Neuron (in vitro differentiated cells): ENCODE data around the genes DEXI and PRM3.

- PRO-cap, result no peak
Measured at GRCh38 chr16:9111695-9113162, 20.8 kb downstream of the HAPSTR1 start.

- PRO-cap, result no peak
Measured at GRCh38 chr16:9116508-9117493, 25.4 kb downstream of the HAPSTR1 start.

- PRO-cap, result no peak
Measured at GRCh38 chr16:9122618-9123301, 31.3 kb downstream of the HAPSTR1 start.

- PRO-cap, result no peak
Measured at GRCh38 chr16:10045849-10046161, 136.4 kb downstream of the GRIN2A start.

DNA sequence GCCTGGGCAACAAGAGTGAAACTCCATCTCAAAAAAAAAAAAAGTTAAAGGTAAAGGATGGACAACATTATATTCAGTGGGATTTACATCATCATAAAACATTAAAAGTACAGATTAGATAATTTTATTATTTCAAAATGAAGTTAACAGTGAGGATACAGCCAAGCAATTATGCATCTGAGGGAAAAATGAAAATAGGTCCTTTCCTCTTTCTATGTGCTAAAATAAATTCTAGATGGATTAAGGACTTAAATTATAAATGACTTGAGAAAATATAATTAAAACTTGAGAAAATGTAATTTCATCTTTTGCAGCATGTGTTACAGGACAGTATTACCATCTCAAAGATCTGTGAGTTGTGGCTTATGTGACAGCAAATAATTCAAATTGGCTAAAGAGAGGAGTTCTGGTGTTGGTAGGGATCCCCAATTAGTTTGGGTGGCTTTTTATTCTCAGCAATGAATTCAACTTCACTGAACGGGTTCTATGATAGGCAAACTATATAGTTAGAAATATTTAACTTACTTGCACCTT is 40.1 kb downstream of the ATF7IP2 start:
- PRO-cap, result no peak

DNA sequence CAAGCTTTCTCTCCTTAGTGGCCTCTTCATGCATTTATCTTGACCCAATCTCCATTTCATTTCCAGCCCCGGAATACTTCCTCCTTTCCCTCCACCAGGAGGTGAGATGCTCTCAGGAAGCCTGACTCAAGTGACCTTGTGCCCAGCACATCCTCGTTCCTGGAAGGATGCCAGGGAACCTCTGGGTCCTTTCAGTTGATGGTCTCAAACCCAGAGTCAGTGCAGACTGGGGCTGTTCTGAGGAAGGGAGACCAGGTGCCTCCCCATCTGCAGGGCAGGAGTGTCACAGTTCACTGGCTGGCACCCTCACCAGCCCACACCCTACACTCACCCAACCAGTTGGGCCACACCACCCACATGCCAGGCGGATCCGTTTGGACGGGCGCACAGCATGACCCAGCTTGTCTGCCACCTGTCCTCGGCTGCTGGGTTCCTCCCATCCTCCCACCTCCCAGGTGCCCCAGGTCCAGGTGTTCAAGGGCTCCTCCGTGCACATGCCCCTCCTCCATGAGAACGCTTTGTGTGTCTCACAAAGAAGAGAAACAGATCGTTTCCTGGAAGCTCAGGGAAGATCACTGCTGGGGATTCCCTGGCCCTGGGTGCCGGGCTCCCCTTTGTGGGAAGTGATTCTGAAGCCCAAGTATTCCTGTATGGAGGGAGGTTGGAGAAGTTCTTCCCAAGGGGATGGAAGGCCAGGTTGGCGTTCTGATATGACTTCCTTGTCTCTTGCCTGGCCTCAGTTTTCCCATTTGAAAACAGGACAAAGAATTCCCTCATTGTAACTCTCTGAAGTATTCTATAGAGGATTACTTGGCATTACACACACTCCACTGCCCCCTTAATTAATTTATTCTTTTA is 14.2 kb upstream of the EMP2 start:
- PRO-cap, result no peak

DNA sequence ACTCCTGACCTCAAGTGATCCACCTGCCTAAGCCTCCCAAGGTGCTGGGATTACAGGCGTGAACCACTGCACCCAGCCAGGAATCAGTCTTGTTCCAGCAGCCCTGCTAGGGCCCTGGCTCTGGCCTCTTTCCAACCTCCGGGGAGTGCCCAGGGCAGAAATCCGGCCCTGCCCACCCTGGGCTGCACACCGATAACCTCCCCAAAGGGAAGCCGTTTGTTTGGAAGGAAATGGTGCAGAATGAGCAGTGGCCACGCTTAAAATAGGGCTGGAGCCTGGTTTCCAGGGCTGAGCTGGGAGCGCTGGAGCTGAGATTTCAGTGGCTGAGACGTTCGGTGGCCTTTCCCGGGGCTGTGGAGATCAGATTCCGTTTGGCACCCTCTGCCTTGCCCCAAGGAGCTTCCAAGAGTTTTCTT is 17.8 kb upstream of the EMP2 start:
- PRO-cap, result no peak

DNA sequence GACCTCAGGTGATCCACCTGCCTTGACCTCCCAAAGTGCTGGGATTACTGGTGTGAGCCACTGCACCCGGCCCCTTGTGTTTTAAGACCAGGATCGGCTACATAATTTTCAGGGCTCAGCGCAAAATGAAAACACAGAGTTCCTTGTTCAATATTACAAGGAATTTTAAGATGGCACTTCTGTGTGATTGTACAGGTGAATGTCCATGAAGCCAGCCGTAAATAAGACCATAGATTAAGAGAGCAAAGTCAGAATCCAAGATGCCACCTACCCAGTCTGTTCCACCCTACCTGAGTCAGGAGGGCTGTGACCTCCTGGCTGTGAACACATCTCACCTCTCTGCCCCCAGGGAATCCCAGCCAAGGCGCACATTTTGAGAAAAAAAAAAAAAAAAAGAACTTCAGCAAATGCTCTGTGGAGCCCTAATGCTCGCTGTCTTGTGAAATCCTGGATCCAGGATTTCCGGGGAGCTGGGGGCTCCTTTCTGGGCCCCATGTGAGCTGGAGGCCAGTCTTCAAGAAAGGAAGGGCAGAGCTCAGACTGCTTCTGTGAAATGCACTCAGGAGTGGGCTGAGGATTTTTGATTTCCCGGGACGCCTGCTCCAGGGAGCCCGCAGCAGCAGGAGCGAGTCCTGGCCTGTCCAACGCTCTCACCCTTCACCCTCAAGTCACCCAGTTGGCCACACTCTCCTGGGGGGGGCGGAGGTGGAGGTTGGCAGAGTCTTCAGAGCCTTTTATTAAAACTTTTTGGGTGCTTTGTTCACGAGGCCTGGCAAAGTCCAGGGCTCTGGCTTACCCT is 35.9 kb upstream of the EMP2 start:
- PRO-cap, result no peak

DNA sequence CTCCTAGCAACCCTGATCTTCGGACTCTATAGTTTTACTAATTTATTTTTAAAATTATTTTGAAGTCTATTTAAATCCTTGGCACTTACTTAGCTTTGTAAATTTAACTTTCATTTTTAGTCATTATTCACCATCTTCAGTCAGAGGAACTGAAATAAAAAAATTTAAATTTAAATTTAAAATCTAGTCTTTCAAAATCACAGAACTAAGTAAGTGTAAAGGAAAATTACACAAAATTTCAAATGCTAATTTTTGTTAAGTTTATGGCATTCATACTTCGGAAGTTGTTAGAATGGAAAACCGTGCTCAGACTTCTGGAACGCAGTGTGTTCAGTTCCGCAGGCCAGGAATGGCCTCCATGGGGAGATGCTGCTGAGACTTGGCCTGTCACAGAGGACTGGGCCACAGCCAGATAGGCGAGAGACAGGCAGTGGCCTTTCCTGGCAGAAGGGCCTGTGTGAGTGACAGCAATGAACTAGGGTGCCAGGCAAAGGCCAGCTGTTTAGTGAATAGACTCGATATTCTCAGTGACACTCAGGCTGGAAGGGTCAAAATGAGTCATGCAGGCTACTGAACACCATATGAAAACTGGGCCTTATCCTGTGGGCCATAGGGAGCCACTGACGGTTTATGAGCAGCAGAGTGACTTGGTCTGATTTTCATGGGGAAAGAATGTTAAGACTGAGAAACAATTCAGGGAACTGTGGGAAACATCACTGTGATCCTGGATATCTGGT is 5.5 kb upstream of the NUBP1 start:
- PRO-cap, result no peak

GRCh38 chr16:10866135-10866766 is 10.8 kb upstream of the CIITA start:
- PRO-cap, result no peak

- PRO-cap, result unidirectional peak, minus-strand start at chr16:10942252; bidirectional peak, plus-strand start at chr16:10942652, minus-strand start at chr16:10942468
Measured at GRCh38 chr16:10942126-10942726, at the start of gene DEXI. DEXI (minus strand) TSS chr16:10942468.

DNA sequence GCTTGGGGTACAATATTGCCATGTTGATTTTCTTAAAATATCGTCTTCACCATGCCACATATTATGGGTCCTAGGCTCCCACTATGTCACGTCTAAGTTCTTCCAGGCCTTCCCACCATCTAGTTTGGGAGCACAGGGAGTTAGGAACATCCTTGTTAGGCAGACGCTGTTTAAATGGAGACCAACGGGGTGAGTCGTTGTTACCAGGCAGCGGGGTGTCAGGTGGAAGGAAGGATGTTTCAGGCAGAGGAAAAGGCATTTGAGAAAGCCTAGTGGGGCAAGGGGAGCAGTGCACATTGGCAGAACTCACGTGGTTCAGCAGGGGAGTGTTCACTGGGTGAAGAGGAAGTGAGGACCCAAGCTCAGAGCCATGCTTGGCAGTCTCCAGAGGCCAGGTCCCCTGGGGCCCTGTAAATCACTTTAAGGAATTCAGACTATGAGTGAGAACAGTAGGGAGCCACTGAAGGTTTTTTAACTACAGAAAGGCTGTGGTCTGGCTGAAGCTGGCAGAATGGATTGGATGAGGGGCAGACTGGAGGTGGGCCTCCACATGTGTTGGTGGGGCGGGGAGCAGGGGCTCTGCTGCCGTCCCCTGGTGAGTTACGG is 5.0 kb downstream of the CLEC16A start:
- PRO-cap, result no peak

GRCh38 chr16:11094818-11095405 is 150.5 kb downstream of the CLEC16A start:
- PRO-cap, result no peak

- PRO-cap, result no peak
Measured at GRCh38 chr16:11183399-11183868, 72.6 kb downstream of the SOCS1 start.

DNA sequence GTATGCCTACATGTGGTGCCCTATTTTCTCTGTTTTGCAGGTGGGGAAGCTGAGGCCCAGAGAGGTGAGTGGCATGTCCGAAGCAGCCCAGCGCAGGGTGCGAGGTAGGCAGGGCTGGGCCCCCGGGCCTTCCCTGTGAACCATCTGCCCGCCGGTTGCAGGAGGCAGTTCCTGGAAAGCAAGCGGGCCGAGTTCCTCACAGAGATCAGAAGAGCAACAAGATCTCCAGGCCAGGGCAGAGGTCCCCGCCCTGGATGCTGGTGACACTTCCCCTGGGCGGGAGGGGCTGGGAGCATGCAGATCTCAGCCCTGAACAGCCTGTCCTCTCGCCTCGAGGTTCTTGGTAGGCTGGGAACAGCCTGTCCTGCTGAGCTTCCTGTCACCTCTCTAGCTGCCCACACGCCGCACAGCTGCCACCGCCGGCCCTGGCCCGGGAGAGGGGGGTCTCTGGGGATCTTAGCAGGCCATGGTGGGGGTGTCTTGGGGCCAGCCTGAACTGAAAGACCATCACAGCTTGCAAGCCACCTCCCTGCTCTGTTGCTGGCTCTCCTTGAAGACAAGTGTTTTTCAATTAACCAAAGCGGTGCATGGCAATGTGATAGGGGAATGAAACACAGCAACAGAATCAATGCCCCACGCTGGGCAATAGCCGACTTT is 31.8 kb downstream of the SOCS1 start:
- PRO-cap, result no peak

DNA sequence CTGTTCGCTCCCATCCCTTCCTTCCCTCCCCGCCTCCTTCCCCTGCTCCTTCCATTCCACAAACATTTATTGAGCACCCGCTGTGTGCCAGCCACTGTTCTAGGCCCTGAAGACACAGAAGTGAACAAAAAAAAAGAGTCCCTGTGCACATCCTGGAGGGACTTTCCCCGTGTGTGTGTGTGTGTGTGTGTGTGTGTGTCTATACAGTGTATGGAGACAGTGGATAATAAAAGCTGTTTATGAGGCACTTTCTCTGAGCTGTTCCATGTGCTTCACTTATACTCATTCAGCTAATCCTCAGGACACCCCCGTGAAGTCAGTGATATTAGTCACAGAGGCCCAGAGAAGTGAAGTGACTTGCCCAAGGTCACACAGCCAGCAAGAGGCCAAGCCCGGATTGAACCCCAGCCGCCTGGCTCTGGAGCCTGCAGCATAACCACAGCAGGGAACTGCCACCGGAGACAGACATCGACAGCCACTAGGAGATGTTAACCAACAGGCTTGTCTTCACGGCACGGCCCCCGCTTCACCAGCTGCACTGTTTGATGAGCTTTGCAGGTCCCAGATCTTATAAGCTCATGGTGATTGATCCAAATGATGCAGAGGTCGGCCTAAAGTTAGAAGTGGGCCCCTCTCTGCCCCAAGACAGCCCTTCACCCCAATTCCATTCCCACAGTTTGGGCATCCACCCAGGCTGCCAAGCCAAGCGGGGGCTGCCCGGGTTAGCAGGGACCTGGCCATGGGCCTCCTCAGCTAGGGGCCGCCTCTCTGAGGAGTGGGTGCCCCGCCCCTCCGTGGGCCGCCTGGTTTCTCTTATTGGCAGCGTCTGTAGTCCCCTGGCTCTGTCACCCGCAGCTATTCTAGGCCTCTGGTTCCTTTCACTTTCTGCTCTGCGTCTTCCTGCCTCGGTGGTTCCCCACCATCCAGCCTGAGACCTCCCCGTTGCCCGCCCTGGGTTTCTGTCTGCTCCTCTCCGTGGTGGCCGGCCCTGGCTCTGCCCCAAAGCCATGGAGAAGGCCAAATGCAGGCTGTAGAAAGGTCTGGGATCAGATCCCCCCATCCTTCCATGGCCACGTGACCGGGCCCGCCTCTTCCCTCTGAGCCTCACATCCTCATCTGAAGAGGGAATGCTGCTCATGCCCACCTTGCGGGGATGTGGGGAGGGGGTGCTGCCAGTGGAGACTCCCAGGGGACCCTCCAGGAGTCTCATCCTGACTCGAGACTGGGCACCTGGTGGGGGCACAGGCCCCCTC is 30.9 kb downstream of the SOCS1 start:
- PRO-cap, result no peak

- PRO-cap, result bidirectional peak, plus-strand start at chr16:11255547, minus-strand start at chr16:11255440
Measured at GRCh38 chr16:11255196-11255601, 805 bp downstream of the SOCS1 start.

DNA sequence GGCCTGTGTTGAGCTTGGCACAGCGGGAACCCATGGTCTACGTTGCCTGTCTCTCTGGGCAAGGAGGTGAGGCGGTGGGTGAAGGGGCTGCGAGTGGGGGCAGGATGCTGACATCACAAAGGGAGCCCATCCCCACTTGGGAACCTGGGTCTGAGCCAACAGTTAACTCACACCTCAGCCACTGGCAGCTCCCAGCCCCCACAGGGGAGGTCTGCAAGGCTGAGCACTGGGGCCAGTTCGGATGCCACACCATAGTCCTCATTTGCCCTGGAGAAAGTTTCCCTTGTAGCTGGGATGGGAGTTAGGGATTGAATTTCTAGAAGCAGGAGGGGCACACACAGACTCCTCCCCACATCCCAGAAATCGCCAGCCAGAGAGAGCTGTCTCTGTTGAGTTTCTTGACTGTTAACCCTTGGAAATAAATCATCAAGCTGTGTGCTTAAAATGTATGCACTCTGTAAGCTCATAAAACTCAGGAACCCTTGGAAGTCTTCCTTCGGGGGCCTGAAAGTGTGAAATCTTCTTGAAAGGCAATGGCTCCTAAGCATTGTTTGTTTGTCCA is at the start of gene PRM3:
PRM3 (minus strand) TSS at position 68 of the 562 bp plus-strand sequence.
- PRO-cap, result no peak

DNA sequence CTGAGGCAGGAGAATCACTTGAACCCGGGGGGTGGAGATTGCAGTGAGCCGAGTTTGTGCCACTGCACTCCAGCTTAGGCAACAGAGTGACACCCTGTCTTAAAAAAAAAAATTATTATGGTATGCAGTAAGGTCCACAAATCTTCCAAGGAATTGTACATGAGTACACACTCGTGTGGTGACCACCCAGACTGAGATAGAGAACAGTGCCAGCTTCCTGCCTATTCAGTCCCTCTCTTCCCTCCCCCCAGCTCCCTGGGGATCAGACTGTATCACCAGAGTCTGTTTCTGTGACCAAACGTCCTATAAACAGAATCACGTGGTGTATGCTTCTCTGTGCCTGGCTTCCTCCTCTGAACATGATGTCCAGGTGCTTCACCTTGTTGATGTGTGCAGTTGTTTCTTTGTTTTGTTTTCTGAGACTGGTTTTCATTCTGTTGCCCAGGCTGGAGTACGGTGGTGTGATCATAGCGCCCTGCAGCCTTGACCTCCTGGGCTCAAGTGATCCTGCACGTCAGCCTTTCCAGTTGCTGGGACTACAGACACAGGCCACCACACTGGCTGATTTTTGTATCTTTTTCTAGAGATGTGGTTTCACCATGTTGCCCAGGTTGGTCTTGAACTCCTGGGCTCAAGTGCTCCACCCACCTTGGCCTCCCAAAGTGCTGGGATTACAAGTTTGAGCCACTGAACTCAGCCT is 28.8 kb upstream of the PRM1 start:
- PRO-cap, result no peak

GRCh38 chr16:11350671-11351377 is 5.6 kb downstream of the RMI2 start:
- PRO-cap, result no peak